A549 (cell line): ENCODE data around the gene IPO8.

DNA sequence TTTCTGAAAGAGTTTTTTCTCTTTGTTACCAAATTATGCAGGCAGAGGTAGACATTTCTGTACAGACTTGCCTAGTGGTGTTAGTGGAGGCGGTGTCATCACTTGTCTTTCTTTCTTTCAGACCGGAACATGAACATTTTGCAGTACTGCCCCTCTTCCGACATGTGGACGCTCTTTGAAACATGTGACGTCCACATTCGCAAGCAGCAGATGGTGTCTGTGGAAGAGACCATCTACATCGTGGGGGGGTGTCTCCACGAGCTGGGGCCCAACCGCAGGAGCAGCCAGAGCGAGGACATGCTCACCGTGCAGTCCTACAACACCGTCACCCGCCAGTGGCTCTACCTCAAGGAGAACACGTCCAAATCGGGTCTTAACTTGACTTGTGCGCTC is 17.6 kb upstream of the MANSC4 start:
- PRO-cap: no peak
CAGE:
- cytosol, long polyA plus RNA: no peak
- long polyA plus RNA: no peak
- nucleus, long polyA plus RNA: no peak

DNA sequence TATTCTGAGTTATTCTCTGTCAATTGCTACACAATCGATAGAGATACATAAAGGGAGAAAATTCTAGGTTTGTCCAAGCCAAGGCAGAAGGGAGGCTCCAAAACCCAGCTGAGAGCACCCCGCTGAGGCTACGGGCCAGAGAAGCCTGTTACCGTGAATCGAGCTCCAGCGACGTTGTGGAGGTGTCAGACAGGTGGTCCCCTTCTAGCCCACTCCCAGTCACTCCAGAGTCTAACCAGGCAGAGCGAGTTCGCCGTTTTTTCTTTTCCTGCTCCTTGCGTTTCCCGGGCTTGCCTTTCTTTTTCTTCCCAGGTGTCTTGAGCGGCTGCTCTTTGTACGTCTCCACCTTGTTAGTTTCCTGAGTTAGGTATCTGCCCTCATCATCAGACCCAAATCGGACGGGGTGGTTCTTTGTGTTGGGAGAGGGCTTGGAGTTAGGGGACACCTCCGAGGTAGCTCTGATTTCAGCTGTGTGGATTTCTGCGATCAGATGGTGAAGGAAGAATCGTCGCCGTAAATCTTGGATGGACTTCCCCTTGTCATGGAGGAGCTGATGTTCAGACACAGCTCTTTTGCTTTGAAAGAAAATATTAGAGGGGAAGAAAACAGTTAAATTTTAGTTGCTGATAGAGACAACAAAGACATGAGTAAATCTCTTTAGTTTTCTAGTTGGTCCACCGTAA is 9.2 kb downstream of the PTHLH start:
- PRO-cap: no peak
CAGE:
- cytosol, long polyA plus RNA: no peak
- long polyA plus RNA: no peak
- nucleus, long polyA plus RNA: no peak

GRCh38 chr12:28245922-28247052 is 56.0 kb downstream of the CCDC91 start:
- PRO-cap: no peak
CAGE:
- cytosol, long polyA plus RNA: no peak
- long polyA plus RNA: no peak
- nucleus, long polyA plus RNA: no peak

DNA sequence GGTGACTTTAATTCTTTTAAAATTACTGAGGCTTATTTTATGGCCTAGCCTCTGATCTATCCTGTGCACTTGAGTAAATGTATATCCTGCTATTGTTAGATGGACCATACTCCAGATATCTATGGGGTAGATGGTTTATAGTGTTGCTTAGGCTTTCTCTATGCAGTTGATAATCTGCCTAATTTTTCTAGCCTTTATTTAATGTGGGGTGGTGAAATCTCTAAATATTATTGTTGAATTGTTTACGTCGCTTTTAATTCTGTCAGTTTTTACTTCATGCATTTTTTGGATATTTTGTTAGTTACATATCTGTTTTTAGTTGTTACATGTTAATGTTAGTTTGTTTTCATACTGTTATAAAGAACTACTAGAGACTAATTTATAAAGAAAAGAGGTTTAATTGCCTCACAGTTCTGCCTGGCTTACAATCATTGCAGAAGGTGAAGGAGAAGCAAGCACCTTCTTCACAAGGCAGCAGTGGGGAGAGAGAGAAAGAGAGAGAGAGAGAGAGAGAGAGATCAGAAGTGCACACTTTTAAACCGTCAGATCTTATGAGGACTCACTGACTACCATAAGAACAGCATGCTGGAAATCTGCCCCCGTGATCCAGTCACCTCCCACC is 178.2 kb downstream of the CCDC91 start:
- PRO-cap: no peak
CAGE:
- cytosol, long polyA plus RNA: no peak
- long polyA plus RNA: no peak
- nucleus, long polyA plus RNA: no peak

GRCh38 chr12:28770313-28770811 is 378.7 kb upstream of the FAR2 start:
- PRO-cap: no peak
CAGE:
- cytosol, long polyA plus RNA: no peak
- long polyA plus RNA: no peak
- nucleus, long polyA plus RNA: no peak

DNA sequence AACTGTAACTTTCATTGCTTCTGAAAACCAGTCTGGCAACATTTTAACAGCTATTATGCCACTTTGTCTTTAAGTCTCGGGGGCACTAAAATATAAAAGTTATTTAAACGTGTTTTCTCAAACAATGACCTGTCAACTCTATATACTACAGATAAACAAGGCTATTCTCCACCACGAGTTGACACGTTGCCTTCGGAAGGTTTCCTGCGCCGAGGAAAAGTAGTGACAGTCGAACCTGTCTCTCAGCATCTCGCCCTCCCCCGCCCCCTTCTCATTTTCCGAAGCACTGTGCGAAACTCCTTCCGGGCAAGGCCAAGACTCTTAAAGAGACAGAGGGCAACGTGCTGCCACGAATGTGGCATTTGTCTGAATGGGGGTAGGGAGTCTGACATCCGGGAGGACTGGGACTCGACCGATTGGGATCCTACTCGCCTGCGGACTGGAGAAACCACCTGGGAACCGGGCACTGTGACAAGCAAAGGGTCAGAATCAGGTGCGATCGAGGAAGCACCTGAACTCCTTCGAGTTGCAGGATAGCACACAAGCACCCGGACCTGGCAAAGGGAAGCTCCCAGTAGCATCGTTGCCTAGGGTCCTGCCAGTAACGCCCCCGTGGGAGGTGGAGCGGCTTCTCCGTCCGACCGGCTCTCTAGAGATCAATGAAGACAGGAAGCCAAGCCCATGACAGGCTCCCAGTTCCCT is 481 bp downstream of the ERGIC2 start:
- PRO-cap: bidirectional peak, plus-strand start at position 359 of the sequence, minus-strand start at position 442 of the sequence
CAGE:
- cytosol, long polyA plus RNA: no peak
- long polyA plus RNA: no peak
- nucleus, long polyA plus RNA: no peak

GRCh38 chr12:30427469-30427803 is 268.2 kb downstream of the IPO8 start:
- PRO-cap: no peak
CAGE:
- cytosol, long polyA plus RNA: no peak
- long polyA plus RNA: no peak
- nucleus, long polyA plus RNA: no peak

DNA sequence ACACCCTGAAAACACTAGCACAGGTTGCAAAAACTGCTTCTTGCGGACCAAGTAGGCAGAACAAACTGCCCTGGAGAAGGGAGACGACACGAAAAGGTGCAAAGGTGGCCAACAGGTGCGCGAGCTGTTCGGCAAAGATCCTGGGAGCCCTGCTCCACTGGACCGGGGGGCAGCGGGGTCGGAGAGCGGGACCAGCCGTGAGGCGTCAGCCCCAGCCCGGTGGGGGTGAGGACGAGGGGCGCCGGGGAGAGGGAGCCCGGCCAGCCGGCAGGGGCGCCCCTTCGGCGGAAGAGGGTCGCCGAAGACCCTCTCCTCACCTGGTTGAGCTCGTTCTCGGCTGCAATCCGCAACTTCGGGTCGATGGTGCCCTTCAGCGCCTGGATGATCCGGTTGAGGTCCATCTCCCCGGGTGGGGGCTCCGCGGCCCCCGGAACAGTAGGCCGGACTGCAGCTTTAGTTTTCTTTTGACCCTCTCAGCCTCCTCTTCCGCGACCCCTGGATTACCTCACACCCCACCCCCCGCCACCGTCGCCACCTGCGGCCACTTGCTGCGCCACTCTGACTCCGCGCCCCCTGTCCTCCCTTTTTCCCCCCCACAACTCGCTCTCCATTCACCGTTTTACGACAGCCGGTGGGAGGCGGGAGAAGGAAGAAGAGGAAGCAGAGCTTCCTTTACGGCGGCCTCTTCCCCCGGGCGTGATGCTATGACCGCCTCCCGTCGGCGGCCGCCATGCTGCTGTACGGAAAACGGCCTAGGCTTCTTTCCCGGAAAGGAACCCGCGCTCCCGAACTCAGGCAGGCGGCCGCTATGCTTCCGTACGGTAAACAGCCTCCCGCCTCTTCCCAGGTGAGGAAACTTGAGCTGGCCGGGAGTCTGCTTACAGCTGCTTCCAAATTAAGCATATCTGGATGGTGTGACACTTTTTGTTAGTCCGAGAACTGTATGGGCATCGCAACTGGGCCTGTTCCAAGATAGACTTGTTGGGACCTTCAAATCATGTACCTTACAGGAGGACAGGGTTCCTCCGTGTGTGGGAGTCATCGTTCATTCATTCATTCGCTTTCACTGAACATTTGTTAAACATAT is at the start of gene IPO8:
TSS of gene IPO8 (minus strand) at position 623 of the 1,087 bp plus-strand sequence.
- PRO-cap: no peak
CAGE:
- cytosol, long polyA plus RNA: no peak
- long polyA plus RNA: start-site peak on the minus strand centred at position 521 of the sequence, 239 bp wide, 212 and 89 reads in 2 replicates
- nucleus, long polyA plus RNA: no peak

DNA sequence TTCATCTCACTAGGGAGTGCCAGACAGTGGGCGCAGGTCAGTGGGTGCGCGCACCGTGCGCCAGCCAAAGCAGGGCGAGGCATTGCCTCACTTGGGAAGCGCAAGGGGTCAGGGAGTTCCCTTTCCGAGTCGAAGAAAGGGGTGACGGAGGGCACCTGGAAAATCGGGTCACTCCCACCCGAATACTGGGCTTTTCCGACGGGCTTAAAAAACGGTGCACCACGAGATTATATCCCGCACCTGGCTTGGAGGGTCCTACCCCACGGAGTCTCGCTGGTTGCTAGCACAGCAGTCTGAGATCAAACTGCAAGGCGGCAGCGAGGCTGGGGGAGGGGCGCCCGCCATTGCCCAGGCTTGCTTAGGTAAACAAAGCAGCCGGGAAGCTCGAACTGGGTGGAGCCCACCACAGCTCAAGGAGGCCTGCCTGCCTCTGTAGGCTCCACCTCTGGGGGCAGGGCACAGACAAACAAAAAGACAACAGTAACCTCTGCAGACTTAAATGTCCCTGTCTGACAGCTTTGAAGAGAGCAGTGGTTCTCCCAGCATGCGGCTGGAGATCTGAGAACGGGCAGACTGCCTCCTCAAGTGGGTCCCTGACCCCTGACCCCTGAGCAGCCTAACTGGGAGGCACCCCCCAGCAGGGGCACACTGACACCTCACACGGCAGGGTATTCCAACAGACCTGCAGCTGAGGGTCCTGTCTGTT is 89.7 kb downstream of the DDX11 start:
- PRO-cap: unidirectional peak, minus-strand start at position 132 of the sequence
CAGE:
- cytosol, long polyA plus RNA: no peak
- long polyA plus RNA: no peak
- nucleus, long polyA plus RNA: no peak

GRCh38 chr12:31525394-31525713 is 65.6 kb downstream of the DENND5B start:
- PRO-cap: no peak
CAGE:
- cytosol, long polyA plus RNA: no peak
- long polyA plus RNA: no peak
- nucleus, long polyA plus RNA: no peak

- PRO-cap: no peak
CAGE:
- cytosol, long polyA plus RNA: no peak
- long polyA plus RNA: no peak
- nucleus, long polyA plus RNA: no peak
Observed at GRCh38 chr12:31603399-31604006, 12.6 kb upstream of the DENND5B start.

- PRO-cap: no peak
CAGE:
- cytosol, long polyA plus RNA: no peak
- long polyA plus RNA: no peak
- nucleus, long polyA plus RNA: no peak
Observed at GRCh38 chr12:31714997-31716117, 13.5 kb downstream of the AMN1 start.

GRCh38 chr12:31958248-31958677 is 952 bp upstream of the RESF1 start:
- PRO-cap: no peak
CAGE:
- cytosol, long polyA plus RNA: no peak
- long polyA plus RNA: no peak
- nucleus, long polyA plus RNA: no peak

- PRO-cap: no peak
CAGE:
- cytosol, long polyA plus RNA: no peak
- long polyA plus RNA: no peak
- nucleus, long polyA plus RNA: no peak
Observed at GRCh38 chr12:31959970-31960570, 855 bp downstream of the RESF1 start.

DNA sequence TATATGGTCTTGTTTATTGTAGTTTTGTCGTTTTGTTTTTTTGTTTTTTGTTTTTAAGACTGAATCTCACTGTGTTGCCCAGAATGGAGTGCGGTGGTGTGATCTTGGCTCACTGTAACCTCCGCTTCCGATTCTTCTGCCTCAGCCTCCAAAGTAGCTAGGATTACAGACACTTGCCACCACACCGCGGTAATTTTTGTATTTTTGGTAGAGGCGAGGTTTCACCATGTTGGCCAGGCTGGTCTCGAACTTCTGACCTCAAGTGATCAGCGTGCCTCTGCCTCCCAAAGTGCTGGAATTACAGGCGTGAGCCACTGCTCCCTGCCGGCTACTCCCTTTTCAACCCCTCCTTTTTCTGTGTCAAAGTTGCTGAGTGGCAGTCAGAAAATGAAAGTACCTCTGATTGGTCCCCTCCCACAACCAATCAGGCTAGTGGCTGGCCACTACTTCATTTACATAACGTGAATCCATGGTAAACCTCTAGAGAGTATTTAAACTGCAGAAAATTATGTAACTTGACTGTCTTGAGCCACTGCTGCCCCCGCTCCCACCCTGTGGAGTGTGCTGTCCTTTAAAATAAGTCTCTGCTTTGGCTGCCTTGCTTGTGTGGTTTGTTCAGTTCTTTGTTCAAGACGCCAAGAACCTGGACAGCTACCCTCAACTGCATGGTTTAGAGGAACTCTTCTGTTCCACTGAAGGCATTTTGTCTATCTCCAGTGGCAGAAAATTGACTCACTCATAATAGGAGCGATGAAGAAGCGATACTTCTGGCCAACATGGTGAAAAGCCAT is 5.9 kb downstream of the RESF1 start:
- PRO-cap: no peak
CAGE:
- cytosol, long polyA plus RNA: no peak
- long polyA plus RNA: no peak
- nucleus, long polyA plus RNA: no peak

DNA sequence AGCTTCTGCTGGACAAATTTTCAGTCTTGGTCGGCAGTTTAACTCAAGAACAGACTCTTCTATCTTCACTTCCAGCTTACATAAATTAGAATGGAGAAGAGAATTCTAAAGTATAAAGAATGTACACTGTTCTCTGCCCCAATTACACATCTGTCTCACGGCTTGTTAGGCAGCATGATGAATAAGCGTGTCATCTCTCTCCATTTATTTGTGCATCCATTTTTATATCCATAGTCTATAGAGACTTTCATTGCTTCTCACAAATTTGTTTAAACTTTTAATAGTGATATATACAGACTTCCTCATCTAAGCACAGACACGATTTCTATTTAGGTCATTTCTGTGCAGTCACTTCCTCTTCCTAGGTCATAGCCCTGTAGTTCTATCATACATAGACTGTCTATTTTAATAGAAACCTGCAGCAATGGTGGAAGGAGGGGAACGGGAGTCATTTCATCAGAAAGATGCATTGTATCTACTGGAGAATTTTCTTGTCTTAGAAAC is 133.5 kb upstream of the FGD4 start:
- PRO-cap: no peak
CAGE:
- cytosol, long polyA plus RNA: no peak
- long polyA plus RNA: no peak
- nucleus, long polyA plus RNA: no peak

- PRO-cap: no peak
CAGE:
- cytosol, long polyA plus RNA: no peak
- long polyA plus RNA: no peak
- nucleus, long polyA plus RNA: no peak
Observed at GRCh38 chr12:32548311-32549322, 130.5 kb upstream of the DNM1L start.

- PRO-cap: no peak
CAGE:
- cytosol, long polyA plus RNA: no peak
- long polyA plus RNA: no peak
- nucleus, long polyA plus RNA: no peak
Observed at GRCh38 chr12:32586191-32586782, 92.8 kb upstream of the DNM1L start.

DNA sequence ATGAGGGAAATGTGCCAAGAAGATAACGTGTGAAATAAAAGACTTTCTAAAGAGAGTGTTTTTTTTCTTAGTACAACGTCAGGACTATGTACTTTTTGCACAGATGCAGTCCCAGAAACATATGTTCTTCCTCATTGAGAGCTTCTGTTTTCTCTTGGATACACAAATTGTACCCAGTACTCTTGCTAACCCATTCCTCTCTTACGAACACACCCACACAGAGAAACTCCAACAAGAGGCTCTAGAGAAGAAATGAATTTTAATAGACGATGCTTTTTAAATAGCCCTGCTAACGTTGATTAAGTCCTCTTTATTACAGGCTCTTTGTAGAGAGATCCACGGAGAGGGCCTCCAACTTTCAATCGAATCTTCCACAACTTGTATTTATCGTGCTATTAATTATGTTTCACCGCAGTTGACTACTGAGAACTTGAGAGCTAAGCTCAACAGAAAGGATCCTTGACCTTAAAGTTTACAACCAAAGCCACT is 828 bp upstream of the PKP2 start:
- PRO-cap: no peak
CAGE:
- cytosol, long polyA plus RNA: no peak
- long polyA plus RNA: no peak
- nucleus, long polyA plus RNA: no peak

- PRO-cap: no peak
CAGE:
- cytosol, long polyA plus RNA: no peak
- long polyA plus RNA: no peak
- nucleus, long polyA plus RNA: no peak
Observed at GRCh38 chr12:37468916-37469134, 847.7 kb upstream of the ALG10B start.